Natural killer cell (primary cell): ENCODE data around the genes BID and MICAL3.

GRCh38 chr22:17097474-17098025 lies 12.8 kb downstream of the IL17RA start:
- PRO-cap: no peak

DNA sequence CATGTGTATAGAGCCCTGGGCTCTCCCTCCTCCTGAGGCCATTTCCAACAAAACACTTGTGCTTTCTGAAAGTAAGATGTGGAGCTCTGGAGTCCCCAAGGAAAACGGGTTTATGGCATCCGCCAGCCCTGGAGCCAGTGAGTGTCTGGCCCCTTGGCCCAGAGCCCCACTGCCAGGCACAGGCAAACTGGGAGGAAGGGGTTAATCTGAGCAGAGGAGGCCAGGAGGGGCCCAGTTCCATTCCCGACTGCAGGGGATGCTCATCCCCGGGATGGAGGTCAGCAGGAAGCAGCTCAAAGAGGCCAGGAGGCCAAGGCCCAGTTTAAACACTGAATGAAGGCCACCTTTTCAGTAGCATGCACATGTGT lies 39.3 kb upstream of the ADA2 start:
- PRO-cap: no peak

DNA sequence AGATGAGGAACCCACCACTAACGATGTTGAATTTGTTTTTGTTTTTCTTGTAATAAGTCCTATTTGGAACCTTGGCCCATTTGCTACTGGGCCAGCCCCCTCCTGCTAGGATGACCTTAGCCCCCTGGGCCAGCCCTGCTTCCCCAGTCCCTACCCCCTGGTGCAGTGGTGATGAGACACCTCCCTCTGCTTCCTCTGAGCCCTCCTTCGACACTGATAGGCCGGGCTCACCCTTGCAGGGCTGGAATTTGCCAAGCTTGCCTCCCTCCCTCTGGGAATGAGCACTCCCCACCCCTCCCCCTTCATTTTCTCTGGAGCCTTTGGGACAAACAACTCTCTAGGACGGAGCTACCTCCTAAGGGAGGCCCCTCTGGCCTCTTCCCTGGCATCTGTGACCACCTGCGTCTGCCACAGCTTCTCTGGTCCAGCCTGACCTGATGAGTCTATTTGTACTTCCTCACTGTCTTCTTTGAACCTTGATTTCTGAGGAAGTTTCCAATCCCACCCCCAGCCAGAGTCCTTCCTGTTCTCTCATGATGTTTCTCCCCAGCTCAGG lies 53.2 kb upstream of the ADA2 start:
- PRO-cap: no peak

GRCh38 chr22:17467922-17468223 lies 95.4 kb upstream of the SLC25A18 start:
- PRO-cap: no peak

GRCh38 chr22:17758016-17758645 lies 16.1 kb downstream of the BID start:
- PRO-cap: no peak

GRCh38 chr22:17773621-17774195 lies 561 bp downstream of the BID start:
- PRO-cap: no peak

- PRO-cap: bidirectional peak, plus-strand start at chr22:17774585, minus-strand start at chr22:17774469
Observed at GRCh38 chr22:17774196-17775287, at the start of gene BID. Gene BID, minus strand, starts transcription at chr22:17774469.

- PRO-cap: no peak
Observed at GRCh38 chr22:17775288-17775644, 997 bp upstream of the BID start.

DNA sequence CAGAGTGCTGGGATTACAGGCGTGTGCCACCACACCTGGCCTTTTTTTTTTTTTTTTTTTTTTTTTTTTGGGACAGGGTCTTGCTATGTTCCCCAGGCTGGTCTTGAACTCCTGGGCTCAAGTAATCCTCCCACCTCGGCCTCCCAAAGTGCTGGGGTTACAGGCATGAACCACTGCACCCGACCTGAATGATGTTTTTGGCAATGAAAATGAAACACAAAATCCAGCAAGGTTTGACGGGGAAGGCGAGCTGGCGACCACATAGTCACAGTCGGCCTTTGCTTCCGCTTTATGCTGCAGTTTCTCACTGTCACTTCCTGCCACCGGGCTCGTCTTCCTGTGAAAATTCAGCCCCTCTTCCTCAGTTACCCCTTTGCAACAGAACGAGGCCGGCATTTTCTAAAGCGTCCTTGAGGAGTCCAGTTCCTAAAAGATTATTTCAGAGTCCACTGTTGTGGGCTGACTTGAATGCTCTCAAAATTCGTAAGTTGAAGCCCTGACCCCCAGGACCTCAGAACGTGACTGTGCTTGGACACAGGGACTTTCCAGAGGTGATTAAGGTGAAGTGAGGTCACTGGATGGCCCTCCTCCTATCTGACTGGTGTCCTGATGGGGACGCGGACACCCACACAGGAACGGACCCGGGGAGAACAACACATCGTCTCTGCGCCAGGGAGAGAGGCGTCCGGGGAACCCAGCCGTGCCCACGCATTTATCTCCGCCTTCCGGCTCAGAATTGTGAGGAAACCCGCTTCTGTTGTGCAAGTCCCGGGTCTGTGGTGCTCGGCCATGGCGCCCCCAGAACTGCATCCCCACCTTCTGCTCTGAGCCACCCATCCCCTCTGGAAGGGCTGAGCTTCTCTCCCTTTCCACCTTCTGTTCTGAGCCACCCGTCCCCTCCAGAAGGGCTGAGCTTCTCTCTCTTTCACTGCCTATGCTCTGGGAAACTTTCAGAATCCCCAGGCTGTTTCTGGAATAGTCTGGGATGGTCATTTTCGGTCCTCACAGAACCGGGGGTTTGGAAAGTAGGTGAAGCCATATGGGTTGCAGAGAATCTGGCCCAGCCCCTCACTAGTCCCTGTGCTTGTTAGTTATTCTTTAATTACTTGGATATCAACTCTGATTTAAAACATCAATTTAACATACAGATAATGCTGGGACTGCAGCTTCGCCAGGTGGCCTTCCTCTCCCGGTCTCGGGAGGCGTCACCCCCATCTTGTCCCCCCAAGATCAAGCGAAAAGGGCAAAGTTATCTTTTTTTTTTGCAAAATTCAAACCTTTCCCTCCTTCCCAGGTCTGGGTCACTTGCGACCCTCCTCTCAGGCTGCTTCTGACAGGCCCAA lies 3.2 kb upstream of the BID start:
- PRO-cap: bidirectional peak, plus-strand start at position 395 of the sequence, minus-strand start at position 199 of the sequence; bidirectional peak, plus-strand start at position 628 of the sequence, minus-strand start at position 526 of the sequence

- PRO-cap: no peak
Observed at GRCh38 chr22:17831179-17832238, 57.2 kb upstream of the BID start.

DNA sequence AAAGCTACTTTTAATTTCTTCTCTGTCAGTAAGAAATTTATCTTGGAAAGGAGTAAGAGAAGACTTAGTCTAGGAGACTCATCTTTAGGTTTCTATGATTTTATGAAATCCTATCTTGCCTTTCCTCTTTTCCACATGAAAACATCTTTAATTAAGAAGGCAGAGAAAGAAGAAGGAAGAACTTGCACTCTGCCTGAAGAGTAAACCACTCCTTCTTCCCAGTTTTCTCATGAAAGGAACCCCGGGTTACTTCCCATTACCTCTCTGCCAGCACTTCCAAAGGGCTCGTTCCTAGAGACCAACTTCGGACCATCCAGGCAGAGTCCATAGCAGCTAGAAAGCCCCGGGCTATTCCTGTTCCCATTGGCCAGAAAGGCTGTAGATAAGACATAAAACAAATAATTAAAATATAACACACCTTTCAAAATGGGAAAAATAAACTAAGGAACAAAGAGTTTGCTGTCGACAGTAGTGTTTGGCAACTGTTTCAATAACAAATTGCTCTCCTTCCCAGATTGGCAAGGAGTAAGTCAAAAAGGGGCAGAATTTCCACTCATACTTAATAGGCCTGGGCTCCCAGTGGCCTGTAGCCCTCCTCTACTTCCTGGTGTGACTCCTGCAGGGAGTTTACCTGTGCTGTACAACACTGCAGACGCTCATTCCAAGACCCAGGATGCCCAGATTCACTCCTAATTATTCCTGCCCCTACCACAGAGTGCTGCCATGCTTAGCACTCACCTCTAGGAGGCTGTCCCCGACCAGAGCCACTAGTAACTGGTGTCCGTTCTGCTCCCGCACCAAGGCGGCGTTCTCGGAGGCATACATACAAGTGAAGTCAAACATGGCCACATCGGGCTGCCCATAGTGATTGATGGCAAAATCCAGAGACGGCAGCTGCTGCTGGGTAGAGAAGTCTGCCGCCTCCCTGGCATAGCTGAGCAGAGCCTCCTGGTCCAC lies 122.0 kb upstream of the BID start:
- PRO-cap: no peak

DNA sequence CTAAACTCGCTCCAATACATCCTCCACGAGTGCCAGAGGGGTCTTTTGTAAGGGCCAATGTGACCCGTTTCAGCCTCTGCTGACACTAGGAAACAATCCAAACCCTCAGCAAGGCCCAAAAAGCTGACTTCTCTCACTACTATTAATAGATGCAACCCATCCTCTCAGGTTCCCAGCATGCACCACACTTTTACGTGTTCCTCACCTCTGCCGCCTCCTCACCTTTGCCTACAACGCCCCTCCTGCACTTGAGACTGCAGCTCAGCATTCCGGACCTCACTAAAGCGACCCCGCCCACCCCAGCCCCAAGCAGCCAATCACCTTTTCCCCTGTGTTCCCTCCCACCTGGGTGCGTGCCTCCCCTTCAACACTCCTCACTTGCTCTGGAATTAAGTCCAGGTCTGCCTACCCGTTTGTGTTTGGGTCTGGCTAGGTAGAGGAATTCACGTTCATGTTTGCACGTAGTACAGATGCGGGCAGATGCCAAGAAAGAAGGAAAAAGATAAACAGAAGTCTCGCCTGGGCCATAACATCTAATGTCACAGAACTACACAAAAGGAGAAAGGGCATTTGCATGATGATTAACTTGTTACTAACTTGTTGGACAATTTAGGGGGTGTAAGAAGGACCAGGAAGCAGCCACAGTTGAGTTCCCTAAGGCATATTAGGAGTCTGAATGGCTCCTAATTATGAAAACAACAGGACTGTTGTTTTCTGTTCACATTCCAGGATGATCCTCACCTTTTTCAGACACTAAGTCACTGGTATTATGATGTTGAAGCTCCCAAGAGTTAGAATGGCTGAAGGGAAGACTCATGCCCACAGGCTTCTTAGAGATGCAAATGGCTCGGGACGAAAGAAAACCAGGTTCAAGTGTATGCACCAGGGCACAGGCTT lies 102.3 kb downstream of the MICAL3 start:
- PRO-cap: no peak

- PRO-cap: no peak
Observed at GRCh38 chr22:17983146-17983840, 41.1 kb downstream of the MICAL3 start.

GRCh38 chr22:18024160-18025091 lies at the start of gene MICAL3:
Gene MICAL3, minus strand, starts transcription at chr22:18024561.
- PRO-cap: no peak

GRCh38 chr22:18048384-18048875 lies 24.1 kb upstream of the MICAL3 start:
- PRO-cap: no peak

DNA sequence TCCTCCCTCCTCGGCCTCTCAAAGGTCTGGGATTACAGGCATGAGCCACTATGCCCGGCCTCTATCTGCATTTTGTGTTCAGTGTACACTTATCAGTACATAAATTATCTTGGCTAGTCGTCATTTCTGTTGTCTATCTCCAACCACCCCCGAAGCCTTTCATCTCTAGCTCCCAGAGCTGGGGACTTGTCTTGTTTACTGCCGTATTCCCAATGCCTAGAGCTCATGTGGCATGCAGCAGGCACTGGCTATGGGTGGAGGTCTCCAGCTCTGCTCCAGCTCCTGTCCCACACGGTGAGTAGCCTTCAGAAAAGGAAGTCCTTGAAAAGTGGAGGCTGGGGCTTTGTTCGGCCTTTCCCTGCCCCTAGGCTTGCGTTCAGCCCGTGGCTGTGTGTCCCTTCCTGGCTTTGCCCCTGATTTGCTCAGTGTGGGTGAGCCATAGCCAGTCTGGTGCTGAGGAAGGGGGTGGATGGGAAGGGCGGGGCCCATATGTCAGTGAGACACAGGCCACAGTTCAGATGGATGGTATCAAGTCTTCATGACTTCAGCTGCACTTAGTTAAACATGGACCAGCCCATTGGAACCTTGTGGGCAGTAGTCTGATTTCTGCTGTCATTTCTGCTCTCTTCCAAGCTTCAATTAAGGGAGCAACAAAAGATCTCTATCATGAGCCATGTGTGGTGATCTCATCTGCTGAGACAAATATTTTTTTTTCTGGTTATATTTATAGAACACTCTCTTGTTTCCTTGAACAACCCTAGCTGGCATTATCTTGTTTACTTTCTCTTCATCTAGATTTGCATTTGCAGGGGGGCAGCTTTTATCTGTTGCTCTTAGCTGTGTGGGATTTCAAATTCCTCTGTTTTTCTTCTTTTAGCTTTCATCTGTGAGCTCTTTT lies 21.7 kb upstream of the PEX26 start:
- PRO-cap: no peak

GRCh38 chr22:18056722-18057301 lies 21.0 kb upstream of the PEX26 start:
- PRO-cap: no peak

DNA sequence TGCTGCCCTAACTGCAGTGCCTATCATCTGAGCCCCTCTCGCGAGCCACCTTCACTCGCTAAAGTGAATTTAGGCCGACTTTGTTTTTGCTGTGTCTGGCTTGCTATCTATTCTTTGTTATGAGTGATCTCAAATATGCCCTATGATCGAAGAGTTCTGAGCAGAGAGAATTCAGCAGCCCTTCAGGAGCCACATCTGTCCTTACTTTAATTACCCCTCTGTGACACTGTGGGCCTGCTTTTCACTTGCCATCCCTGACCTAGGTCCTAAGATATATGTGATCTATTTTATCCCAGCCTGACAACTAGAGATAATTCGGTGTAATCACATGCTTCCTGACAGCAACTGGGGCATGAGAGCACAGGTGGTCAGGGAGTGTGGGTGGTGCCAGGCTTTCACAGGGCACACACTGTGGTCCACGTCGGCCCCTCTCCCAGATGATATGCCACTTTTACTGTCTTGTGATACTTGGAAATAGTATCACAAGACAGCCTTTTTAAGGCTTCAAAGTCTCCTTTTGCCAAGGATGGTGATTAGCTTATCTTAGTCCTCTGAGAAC lies 3.8 kb downstream of the TUBA8 start:
- PRO-cap: no peak

- PRO-cap: no peak
Observed at GRCh38 chr22:18950657-18951124, 14.6 kb upstream of the PRODH start.

DNA sequence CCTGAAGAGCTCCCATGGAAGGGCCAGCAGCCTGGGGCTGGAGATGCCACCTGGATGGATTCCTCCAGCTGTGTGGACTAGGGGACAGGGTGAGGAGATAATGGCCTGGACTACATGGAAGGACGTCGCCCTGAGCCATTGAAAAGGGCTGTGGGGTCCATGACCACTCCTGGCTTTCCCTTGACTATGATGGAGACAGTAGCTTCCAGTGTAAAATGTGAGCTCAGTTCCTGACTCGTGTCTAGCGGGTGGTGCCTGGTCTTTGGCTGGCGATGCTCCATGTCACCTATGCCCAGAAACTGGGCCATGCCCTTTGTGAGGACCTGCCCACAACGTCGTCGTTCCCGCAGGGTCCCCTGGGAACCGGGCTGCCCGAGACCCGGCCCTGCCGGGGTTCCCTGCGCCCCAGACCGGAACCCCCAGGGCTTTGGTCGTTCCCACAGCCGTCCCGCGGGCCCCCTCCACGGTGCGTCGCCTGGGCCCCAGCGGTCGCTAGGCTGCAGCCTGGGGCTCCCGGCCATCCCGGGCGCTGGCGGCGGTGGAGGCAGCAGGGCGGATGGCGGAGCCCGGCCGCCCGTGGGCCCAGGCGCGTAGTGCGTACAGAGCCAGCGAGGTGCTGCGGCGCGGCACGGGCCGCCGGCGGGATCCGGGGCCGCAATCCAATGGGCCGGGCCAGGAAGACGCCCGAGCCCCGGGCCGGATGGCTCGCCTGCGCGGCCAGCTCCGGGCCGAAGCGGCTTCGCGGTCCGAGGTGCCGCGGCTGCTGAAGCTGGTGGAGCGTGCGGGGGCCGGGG lies 93.0 kb downstream of the DGCR2 start:
- PRO-cap: no peak